Esophagus squamous epithelium (tissue), 4 donors: ENCODE data around the gene SERTAD4.

- PRO-cap, result unidirectional peak, plus-strand start at chr1:210232592; bidirectional peak, plus-strand start at chr1:210232802, minus-strand start at chr1:210232700
- RAMPAGE, long total RNA, 4 experiments, result no peak in any of the 4 experiments
Measured at GRCh38 chr1:210232329-210233358, at the start of gene SERTAD4. Gene SERTAD4, plus strand, starts transcription at chr1:210232796.

DNA sequence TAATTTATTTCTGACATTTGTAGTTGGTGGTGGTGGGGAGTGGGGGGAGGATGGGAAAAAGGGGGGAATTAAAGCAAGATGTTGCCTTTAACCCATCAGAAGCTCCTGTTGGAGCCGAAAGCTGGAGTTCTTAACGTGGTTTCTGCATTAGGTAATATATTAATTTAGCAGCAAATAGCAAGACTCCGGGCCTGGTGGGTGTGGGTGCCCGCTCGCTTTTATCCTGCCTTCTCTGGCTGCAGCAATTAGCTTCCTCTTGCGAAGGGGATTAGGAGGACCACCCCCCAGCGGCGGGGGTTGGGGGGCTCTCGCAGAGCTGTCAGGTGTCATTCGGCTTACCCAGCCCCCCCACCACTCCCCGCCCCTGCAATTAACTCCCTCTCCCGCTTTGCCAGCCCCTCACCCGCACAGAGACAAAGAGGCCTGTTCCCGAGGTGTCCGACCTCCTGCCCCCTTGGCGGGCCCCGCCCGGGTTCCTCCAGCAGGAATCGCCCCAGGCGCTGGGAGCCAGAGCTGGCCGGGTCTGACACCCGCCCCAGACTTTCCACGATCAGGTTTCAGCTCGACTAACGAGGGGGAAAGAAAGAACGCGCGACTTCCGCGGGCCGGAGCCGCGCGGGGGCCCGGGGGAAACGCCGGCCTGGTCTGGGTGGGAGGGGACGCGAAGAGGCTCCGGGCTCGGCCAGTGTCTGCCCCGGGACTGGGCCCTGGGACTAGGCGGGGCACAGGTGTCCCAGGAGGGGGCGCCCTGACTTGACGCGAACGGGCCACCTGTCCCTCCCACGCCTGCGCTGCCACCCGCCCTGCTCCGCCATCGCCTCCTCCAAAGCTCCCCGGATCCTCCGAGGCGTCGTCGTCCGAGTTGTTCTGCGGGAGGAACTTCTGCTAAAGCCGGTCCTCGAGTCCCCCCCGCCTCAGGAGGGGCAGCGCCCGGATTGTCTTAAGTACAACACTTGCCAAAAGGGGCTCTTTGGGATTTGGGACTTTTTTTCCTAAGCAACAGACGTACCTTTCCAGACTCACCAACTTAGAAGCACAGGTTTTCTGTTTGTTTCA lies 36.4 kb upstream of the HHAT start:
- PRO-cap, result unidirectional peak, plus-strand start at position 569 of the sequence; bidirectional peak, plus-strand start at position 826 of the sequence, minus-strand start at position 702 of the sequence
- RAMPAGE, long total RNA, 4 experiments, result no peak in any of the 4 experiments

GRCh38 chr1:210311958-210312377 lies 16.7 kb upstream of the HHAT start:
- PRO-cap, result no peak
- RAMPAGE, long total RNA, 4 experiments, result no peak in any of the 4 experiments

DNA sequence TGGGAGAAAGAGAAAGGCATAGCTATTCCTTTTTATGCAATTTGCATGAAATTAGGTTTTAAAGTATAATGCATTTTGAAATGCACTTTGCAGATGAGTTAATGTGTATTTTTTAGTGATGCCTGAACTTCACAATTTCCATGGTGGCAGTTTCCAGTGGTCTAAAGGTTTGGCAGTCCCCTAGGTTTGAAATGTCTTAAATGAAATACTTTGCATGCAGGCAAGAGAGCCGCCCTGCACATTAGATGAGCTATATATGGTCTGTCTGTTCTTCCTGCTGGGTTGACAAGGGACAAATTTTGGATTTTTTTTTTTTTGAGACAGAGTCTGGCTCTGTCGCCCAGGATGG lies 81.0 kb downstream of the HHAT start:
- PRO-cap, result no peak
- RAMPAGE, long total RNA, 4 experiments, result no peak in any of the 4 experiments

- PRO-cap, result unidirectional peak, minus-strand start at chr1:210707516
- RAMPAGE, long total RNA, 4 experiments, result no peak in any of the 4 experiments
Measured at GRCh38 chr1:210707371-210707873, 378.7 kb downstream of the HHAT start.

DNA sequence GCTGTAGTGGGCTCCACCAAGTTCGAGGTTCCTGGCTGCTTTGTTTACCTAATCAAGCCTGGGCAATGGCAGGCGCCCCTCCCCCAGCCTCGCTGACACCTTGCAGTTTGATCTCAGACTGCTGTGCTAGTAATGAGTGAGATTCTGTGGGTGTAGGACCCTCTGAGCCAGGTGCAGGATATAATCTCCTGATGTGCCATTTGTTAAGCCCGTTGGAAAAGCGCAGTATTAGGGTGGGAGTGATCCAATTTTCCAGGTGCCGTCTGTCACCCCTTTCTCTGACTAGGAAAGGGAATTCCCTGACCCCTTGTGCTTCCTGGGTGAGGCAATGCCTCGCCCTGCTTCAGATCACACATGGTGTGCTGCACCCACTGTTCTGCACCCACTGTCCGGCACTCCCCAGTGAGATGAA lies 146.0 kb downstream of the KCNH1 start:
- PRO-cap, result no peak
- RAMPAGE, long total RNA, 4 experiments, result no peak in any of the 4 experiments

DNA sequence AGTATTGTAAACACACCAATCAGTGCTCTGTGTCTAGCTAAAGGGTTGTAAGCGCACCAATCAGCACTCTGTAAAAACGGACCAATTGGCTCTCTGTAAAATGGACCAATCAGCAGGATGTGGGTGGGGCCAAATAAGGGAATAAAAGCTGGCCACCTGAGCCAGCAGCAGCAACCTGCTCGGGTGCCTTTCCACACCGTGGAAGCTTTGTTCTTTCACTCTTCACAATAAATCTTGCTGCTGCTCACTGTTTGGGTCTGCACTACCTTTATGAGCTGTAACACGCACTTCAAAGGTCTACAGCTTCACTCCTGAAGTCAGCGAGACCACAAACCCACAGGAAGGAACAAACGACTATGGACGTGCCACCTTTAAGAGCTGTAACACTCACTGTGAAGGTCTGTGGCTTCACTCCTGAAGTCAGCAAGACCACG lies 30.2 kb upstream of the RCOR3 start:
- PRO-cap, result no peak
- RAMPAGE, long total RNA, 4 experiments, result no peak in any of the 4 experiments

GRCh38 chr1:211260212-211261219 lies 1.4 kb downstream of the RCOR3 start:
- PRO-cap, result bidirectional peak, plus-strand start at chr1:211260986, minus-strand start at chr1:211260897
- RAMPAGE, long total RNA, 4 experiments, result no peak in any of the 4 experiments

DNA sequence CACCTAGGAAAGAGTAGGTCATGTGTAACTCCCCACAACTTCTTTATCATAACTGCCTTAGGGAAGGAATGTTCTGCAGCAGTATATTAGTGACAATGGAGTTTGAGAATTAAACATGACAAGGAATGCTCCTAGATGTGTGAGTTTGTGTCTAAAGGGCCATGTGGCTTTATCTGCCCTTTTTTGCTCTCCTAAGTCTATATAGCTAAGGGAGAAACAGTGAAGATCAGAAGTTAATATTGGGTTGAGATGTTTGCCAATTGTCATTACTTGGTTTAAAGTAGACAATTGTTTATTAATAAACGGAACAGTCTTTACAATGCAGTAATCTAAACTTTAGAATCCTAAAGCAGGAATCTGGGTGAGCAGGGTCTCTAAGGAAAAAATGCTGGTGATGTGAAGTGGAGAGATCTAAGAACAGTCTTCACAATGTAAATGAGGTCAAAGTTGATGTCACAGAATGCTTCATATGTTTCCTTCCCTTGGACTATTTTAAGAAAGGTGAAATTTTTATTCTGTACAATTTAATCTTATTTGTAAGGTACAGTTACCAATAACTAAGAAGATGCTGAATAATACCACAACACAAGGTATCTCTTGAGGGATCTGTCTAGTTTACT lies 9.0 kb upstream of the TRAF5 start:
- PRO-cap, result no peak
- RAMPAGE, long total RNA, 4 experiments, result no peak in any of the 4 experiments

- PRO-cap, result no peak
- RAMPAGE, long total RNA, 4 experiments, result no peak in any of the 4 experiments
Measured at GRCh38 chr1:211344086-211344747, 17.6 kb downstream of the TRAF5 start.

DNA sequence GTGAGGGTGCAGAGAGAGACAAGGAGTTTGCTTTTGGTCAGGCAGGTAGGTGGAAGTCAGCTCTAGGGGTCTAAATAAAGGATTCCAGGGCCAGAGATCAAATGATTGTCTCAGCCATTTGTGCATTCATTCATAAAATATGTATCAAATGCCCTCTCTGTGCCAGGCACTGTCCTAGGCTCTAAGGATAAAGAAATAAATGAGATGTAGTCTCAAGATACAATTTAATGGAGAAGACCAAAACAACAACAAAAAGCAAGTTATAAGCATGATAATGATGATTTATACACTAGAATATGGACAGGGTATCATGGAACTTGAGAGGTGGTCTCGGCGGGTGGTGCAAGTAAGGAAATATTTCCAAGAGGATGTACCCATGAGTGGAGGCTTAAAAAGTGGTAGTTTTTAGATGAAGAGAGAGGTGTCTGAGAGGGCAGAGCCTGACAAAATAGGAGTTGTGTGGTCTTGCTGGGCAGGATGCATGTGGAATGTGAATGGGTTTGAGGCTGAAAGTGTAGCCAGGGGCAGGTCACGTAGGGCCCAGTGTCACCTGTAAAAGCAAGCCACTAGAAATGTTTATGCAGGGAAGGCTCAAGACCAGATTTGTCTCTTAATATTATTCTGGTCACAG lies 41.2 kb downstream of the TRAF5 start:
- PRO-cap, result no peak
- RAMPAGE, long total RNA, 4 experiments, result no peak in any of the 4 experiments

- PRO-cap, result no peak
- RAMPAGE, long total RNA, 4 experiments, result no peak in any of the 4 experiments
Measured at GRCh38 chr1:211407752-211408019, 81.1 kb downstream of the TRAF5 start.

DNA sequence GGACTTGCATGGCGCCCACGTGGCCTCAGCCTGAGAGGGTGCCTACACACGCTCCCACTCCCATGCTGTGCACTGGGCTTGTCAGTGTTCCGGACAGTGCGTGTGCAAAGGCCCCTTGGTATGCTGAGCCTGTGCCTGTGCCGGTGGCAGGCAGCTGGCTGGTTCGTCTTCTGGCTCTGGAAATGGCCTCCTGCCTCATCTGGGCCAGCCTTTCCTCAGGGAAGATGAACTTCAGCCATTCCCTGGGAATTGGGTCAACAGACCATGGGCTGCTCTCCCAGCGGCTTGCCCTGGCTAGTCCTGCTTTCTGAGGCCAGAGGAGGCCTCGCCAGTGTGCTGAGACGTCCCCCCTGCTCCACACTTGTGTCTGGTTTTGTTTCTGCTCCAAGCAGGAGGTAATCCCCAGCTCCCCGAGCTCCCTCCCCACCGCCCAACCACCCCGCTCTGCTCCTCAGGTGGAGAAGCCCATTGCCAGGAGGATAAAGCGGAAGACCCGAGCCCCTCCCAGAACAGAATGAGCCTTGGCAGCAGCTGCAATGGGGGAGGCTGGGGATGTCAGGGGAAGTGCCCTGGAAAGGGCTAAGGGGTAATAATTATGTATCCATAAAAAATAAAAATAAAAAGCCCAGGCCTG lies 32.6 kb upstream of the RD3 start:
- PRO-cap, result no peak
- RAMPAGE, long total RNA, 4 experiments, result no peak in any of the 4 experiments

DNA sequence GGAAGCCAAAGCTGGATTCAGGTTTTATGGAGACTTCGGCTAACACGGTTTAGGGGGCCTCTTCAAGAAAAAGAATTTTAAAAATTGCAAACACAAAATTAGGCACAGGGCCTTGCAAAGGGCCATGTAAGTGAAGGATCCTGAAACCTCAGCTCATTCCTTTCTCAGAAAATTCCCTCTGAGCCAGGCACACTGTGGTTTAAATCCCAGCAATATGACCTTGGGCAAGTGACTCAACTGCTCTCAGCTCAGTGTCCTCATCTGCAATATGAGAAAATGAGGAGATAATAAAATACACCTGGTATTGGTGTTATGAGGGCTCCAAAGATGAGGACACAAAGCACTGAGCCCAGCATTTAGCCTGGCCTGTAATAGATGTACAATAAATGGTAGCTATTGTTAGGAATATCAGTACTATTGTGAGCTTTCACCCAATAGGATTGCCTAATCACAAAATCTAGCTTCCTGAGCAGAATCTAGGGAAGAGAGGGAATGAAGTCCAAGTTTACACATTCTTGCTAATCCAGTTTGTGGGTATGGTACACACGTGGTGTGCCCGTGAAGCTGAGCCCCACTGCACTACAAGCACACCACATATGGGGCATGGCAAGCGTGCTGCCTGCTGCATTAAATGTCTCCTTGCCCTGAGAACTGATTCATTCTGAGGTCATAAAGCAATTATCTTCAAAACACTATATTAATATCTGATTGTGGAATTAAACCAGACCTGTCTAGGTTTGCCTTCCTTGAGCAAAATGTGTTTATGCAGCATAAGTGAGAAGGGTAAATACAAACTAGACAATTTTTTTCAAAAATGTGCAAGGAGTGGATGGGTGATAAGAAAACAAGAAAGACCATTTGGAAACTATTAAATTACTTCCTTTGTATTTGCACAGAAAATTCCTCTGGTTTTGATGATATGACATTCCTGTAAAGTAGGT lies 24.3 kb upstream of the SLC30A1 start:
- PRO-cap, result no peak
- RAMPAGE, long total RNA, 4 experiments, result no peak in any of the 4 experiments

DNA sequence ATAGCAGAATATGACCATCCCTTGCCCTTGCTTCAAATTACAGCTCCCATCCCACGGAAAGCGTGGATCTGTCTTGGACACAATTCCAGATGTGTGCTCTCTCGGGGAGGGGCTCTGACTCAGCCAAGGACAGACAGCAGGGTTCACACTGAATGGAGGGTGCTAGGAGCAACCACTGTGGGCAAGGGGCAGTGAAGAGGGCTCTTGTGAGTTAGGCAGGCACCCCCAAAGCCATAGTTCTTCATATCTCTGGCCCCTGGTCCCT lies 80.6 kb upstream of the LPGAT1 start:
- PRO-cap, result no peak
- RAMPAGE, long total RNA, 4 experiments, result no peak in any of the 4 experiments

DNA sequence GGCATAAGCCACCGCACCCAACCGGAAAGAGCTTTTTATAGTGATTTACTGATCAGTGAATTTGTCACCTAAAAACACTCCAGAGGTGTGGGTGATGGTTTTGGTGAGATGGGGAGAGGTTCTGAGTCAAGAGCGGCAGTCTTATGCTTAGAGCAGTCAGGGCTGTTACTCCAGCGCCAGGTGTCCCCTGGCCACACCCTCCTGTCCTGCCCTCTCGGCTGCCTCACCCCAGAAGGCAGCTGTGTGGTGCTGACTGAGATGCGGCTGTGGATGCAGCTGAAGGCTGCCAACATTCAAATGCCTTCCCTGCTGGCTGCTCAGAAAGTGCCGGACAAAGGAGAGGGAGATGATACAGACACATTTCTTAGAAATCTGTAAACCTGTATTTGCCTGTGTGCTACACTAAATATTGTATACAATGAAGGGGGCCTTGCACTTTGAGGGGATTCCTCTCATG lies 94.5 kb upstream of the LPGAT1 start:
- PRO-cap, result unidirectional peak, plus-strand start at position 256 of the sequence
- RAMPAGE, long total RNA, 4 experiments, result no peak in any of the 4 experiments

DNA sequence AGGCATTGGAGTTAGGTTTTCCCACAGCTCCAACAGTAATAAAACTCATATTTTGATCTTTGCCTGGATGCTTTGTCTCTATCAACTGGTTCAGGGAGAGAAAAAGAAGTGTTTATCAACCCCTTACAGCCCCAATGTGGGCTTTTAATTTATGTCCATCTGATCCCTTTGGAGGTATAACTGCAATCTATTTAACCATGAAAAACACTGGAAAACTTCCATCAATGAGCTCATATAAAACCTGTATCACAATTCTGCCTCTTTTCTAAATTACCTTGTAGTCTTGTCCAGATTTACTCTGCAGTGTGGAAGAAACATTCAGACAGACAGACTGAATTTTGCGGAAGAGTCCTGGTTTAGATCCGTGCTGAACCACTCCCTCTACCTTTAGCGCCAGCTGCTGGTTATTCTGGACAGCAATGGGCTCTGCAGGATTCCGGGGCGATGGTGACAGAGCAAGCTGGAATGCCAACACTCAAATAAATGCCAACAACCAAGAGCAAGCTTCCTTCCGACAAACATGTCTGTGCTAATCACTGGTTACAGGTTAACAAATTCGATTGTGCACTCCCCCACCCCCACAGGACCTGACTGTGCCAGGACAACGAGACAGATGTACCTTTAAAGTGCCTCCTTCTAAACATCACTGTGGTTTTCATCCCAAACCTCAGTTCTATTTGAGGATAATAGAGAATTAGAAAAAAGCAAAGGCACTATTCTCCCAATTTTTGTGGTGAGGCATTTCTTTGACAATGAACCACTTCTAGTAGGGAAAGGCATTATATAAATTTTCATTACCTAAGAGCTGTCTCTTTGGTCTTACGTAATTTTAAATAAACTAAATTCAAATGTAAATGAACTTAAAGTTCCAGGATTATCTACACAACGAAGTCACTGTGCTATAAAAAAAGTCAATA lies 90.6 kb downstream of the INTS7 start:
- PRO-cap, result no peak
- RAMPAGE, long total RNA, 4 experiments, result no peak in any of the 4 experiments

- PRO-cap, result no peak
- RAMPAGE, long total RNA, 4 experiments, result no peak in any of the 4 experiments
Measured at GRCh38 chr1:212074162-212074796, 38.7 kb downstream of the DTL start.

- PRO-cap, result no peak
- RAMPAGE, long total RNA, 4 experiments, result no peak in any of the 4 experiments
Measured at GRCh38 chr1:212152109-212152659, 116.6 kb downstream of the DTL start.

DNA sequence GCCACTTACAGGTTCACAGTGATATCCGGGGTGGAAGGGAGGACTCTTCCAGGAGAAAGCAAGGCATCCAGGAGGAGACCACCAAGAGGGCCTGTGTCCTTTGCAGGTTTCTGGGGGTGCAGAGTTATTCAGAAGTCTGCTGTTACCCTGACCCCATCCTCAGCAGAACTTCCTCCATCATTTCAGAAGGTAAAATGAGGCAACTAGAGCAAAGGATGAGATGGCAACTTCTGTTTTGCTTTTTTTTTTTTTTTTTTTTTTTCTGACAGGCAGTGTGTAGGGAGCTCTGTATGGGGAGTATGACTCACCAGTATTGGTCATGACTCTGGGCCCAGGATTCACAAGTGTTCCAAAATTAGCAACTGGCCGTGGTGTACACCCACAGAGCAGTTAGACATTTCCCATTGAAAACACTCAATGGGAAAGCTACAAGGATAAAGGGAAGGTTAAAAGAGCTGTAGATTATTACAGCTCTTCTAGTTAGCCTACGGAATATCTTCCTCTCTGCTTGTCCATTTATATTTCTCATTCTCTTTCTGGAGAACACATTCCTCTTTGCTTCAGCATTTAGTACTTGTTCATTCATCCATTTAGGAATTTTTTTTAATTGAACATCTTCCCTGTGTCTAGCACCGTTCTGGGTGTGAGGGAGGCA lies 50.6 kb upstream of the PPP2R5A start:
- PRO-cap, result no peak
- RAMPAGE, long total RNA, 4 experiments, result no peak in any of the 4 experiments